T-cell (primary cell): ENCODE measurements around a stretch of chr1.

DNA sequence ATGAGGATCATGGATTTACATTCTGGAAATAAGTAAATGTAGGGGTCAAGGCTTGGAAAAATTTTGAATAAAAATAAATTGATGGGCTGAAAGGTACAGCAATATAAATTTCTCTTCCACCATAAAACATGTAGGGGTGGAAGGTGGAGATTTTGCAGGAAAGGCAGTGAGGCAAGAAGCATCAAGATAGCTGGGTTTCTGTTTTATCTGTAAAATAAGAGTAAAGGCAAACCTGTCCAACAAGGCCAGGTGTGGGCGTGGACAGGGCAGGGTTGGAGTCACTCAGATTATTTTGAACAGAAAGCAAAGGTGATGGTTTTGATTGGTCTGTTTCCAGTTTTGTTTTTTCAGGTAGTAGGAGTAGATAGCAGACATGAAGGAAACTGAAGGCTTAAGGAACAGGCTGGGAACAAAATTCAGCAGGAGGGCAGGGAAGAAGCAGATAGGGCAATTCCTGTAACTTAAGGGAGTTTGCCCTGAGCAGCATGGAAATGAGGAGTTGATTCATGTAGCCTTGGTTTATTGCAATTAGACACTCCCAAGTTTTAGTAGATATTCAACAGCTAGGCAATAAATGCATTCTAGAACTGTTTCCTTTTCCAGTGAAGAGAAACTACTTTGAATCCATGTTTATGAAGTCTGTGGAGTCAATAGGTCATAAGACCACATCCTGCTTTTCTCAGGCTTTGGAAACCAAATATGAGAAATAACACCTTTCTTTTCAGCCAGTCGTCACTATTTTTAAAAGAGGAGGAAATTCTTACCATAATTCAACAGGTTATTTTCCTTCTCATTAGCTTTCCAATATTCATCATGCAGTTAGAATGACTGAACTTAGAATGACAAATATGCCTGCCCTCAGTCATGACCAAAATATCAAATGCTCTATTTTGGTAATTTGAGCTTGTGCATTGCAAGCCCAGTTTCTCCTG lies 38.8 kb upstream of the CD55 start:
- PRO-cap, 7 experiments: no peak in any of the 7 experiments

DNA sequence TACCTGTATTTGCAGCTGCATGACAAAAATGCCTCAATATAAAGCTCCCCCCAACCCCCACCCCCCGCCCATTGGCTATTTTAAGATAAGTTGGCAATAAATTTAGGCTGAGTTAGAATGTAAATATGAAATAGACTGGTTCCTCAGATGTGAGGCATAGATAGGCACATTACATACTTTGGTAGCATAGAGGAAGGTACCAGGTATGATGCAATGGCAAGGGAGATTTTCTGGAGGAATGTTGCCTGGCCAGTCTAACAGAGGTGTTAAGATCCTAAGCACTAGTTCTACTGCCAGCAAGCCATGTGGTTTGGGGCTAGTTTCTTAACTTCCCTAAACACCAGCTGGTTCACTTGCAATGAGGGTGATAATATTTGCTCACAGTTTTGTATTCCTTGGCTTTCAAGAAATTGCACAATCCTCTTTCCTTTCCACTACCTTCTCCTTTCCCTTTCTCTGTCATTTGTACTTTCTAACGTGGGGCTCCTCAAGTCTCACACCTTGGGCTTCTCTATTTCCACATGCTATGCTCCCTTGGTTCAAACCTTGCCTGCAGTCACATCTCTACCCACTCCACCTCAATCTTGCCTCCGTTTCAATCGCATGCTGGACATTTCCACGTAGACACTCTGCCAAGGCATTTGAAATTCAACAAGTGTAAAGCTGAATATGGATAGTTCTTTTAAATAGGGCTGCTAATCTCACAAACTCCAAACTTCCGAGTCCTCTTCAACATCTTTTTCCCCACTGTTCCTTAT lies 4.7 kb upstream of the CD55 start:
- PRO-cap, 7 experiments: no peak in any of the 7 experiments

DNA sequence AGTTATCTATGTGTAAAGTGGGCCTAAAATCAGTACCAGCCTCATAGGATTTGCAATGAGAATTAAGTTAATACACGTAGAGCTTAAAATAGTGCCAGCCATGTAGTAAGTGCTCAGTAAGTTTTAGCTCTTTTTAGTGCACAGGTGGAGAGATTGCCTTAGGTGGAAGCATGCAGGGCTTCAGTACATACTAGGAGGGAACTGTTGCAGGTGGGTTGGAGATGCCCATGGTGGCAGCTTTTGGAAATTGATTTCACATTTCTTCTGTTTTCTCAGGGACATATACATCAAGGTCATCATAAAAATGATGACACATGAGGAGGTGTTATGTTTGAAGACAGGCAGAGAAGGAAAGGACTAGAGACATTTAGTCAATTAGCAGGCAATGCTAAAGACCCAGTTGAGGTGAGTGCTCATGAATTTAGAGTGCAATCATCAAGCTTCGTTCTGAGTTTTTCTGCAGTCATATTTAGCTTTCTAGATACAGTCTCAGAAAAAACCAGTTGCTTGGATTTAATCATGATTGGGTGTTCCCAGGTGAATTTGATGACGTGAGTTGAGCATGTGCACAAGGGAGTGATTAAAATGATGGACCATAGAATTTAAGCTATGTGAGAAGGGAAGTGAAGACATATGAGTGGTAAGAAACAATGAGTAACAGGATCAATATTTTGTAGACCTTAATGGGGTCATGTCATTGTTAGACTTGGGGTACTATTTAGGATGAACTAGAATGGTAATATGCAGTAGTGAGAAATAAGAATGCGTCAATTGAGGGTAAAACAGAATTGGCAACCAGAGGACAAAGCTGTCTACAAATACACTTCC lies 41.1 kb downstream of the CD55 start:
- PRO-cap, 7 experiments: no peak in any of the 7 experiments

DNA sequence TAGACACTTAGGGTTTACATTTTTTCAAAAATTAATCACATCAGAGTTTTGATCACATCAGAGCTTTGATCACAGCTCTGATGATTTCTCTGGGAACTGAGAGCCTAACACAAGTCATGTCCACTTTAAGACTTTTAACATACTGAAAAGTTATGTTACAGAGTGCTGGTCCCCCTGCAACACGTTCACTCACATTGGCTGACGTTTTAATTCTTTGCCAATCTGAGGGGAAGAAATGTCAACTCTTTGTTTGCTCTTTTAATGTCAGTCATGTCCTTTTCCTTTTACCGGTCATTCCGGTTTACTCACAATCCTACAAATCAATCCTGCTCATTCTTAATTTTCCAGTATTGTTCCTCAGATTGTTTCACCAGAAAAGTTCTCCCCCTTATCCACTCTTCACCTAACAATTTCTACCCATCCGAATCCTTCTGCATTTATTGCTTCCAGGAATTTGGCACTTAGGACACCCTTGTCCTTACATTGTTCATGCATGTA lies 956 bp upstream of the CD46 start:
- PRO-cap, 7 experiments: no peak in any of the 7 experiments

GRCh38 chr1:207794063-207795004 lies 42.5 kb downstream of the CD46 start:
- PRO-cap, 7 experiments: no peak in any of the 7 experiments

- PRO-cap, 7 experiments: peak in 1 of 7 experiments; most common minus-strand start chr1:207803613 (in 1)
These were observed 52.0 kb downstream of the CD46 start for GRCh38 chr1:207803402-207804624.

GRCh38 chr1:207819797-207820195 lies 67.9 kb downstream of the CD46 start:
- PRO-cap, 7 experiments: no peak in any of the 7 experiments

- PRO-cap, 7 experiments: no peak in any of the 7 experiments
These were observed 38.9 kb downstream of the CD34 start for GRCh38 chr1:207872077-207872407.

- PRO-cap, 7 experiments: no peak in any of the 7 experiments
These were observed 18.0 kb downstream of the CD34 start for GRCh38 chr1:207892991-207893308.

DNA sequence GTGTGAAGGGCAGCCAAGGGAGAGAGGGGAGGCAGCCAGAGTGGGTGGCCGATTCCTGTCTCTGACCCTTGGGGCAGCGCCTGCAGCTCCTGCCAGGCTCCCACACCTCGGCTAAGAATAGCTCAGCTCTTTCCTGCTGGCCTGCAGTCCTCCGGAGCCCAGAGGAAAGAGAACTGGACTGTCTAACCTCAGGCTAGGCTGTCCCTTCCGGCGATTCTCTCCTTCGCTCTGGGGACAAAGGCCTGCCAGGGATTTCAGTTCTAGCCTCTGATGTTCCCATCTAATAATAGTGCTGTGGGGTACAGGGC lies 11.7 kb upstream of the CD34 start:
- PRO-cap, 7 experiments: no peak in any of the 7 experiments

- PRO-cap, 7 experiments: no peak in any of the 7 experiments
These were observed 48.4 kb upstream of the CD34 start for GRCh38 chr1:207958807-207960207.

GRCh38 chr1:208222293-208222824 lies 21.8 kb downstream of the PLXNA2 start:
- PRO-cap, 7 experiments: no peak in any of the 7 experiments

DNA sequence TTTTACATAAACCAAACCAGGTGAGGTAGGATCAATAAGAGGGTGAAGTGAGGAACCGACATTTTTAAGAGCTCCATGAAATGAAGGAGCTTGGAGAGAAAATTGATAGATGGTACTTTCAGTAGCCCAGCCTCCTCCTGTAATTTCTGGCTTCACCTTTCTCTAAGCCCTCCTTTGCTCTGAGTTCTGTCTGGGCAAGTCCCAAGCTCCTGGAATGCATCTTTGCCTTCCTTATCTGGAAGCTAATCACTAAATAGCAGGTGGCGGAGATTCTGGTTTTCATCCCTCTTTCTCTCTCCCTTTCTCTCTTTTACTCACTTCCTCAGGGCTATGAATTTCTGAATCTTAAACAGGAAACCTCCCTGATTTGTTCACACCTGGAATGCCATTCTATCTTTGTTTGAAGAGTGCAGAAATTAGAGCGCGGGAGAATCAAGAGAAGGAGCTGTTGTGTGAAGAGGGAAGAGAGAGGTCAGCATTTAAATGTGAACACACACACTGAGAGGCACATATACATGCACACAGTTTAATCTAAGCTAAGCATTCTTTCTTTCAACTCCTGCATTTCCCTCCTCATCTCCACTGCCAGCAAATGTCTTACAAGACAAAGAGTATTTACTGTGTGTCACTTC lies 199.5 kb upstream of the CAMK1G start:
- PRO-cap, 7 experiments: no peak in any of the 7 experiments

- PRO-cap, 7 experiments: no peak in any of the 7 experiments
These were observed 33.8 kb downstream of the LAMB3 start for GRCh38 chr1:209618442-209618722.

GRCh38 chr1:209627532-209627992 lies 24.7 kb downstream of the LAMB3 start:
- PRO-cap, 7 experiments: no peak in any of the 7 experiments

GRCh38 chr1:209643277-209643675 lies 8.9 kb downstream of the LAMB3 start:
- PRO-cap, 7 experiments: no peak in any of the 7 experiments

- PRO-cap, 7 experiments: no peak in any of the 7 experiments
These were observed 3.6 kb upstream of the LAMB3 start for GRCh38 chr1:209655581-209656378.

DNA sequence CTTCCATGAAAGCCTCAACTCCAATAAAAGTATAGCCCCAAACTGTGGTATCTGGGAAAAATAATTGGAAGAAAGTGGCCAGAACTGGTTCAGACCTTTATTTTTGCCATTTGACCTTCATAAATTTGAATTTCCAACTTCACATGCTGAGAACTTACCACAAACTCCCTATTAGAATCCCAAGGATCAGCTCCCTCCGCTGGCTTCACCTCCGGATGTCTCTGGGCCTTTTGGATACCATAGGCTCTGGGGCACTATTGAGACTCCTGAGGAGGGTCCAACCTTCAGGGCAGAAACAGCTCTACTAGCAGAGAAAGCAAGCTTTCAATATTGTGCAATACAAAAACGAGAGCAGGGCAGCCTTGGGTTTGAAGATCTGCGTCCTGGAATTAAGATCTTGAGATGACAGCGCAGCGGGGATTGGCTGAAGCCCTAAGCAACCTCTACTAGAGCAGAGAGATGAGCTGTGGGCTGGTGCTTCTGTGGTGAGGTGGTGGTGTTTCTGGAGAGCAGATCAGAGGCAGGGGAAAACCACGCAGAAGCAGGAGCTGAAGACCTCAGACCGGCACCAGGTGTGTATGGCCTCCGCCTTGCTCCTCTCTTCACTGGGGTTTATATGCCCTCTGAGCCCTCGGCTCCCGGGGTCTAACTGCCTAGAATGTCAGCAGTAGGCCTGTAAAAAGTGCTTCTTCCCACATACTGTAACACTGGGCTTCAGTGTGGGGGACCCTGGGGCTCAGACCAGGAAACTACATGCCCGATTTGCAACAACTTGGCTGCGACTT lies 12.4 kb downstream of the TRAF3IP3 start:
- PRO-cap, 7 experiments: peak in 7 of 7 experiments; most common plus-strand start position 517 of the sequence (in 7)

- PRO-cap, 7 experiments: no peak in any of the 7 experiments
These were observed 3.2 kb upstream of the C1orf74 start for GRCh38 chr1:209787178-209788262.

GRCh38 chr1:209790441-209791216 lies 6.3 kb upstream of the C1orf74 start:
- PRO-cap, 7 experiments: no peak in any of the 7 experiments